Thoracic aorta endothelial cell (primary cell): ENCODE results near the genes TBL1Y, TSPY9, CDY2B, CDY2A and PRY.

GRCh38 chrY:3004363-3005160, 69.4 kb downstream of the ZFY start:
- CAGE, long polyA plus RNA, result no peak

- CAGE, long polyA plus RNA, result no peak
Observed at GRCh38 chrY:3775985-3776341, 197.1 kb downstream of the TGIF2LY start.

DNA sequence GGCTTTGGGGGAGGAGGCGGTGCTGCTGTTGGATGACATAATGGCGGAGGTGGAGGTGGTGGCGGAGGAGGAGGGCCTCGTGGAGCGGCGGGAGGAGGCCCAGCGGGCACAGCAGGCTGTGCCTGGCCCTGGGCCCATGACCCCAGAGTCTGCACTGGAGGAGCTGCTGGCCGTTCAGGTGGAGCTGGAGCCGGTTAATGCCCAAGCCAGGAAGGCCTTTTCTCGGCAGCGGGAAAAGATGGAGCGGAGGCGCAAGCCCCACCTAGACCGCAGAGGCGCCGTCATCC, 359 bp downstream of the TSPY2 start:
- CAGE, long polyA plus RNA, result no peak

DNA sequence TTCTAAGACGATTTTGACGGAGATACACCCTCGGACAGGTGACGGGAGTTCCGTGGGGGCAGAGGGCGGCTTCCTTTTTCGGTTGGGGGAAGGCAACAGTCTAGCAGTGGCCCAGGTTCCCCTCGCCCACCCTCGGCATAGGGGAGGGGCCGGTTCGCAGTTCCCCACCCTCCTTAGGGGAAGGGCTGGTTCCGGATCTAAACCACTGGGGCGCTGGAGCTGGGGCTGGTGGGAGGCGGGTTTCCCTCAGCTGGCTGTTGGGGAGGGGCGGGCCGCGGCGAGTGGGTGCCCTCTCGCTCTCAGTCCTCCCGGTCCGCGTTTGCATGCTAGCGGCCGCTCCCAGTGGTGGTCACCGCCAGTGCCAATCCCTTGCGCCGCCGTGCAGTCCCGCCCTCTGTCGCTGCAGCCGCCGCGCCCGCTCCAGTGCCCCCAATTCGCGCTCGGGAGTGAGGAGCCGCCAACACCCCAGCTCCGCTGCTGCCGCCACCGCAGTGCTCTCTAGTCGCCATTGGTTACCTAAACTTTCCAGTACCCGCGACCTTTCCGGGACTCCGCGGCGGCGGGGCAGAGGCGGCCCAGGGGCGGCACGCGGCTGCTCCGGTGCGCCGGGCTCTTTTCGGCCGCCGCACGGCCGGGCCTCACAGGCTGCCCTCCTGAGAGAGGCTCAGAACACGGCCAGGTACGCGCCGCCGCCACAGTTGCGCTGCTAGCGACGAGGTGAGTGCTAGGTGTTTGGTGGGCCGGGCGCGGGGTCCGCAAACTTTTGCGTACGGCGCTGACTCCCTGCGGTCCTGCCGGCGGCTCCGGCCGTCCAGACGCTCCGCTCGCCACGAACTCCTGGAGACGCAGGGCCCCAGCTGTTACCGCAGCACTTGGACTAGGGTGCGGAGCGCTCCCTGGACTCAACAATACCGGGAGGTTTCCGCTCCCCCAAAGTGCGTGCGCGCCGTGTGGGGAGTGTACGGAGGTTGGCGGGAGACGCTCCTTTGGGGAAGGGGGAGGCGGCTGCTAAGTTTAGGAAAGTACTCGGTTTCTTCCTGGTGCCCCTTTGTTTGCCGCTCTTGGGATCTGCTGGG, at the start of gene TBL1Y:
TSS of gene TBL1Y (plus strand) at position 432 of the 1,076 bp plus-strand sequence.
- CAGE, long polyA plus RNA, result no peak

GRCh38 chrY:7172666-7173045, 261.1 kb upstream of the AMELY start:
- CAGE, long polyA plus RNA, result no peak

DNA sequence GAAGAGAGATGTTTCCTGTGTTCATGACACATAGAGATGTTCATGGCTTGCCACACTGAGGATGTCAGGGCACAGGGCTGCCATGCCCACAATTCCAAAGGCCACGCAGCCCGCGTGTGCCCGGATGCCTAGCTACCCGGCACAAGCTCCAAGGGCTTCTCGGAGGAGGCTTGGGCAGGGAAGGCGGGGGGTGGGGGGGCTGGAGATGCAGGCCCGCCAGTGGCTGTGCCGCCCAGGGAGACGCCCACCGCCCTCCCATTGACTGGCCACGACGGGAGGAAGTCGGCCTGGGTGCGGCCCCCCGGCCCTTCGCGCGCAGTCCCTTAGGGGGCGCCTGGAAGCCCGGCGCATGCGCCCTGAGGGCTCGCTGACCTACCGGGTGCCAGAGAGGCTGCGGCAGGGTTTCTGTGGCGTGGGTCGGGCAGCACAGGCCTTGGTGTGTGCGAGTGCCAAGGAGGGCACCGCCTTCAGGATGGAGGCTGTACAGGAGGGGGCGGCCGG, at the start of gene TSPY9:
TSS of gene TSPY9 (plus strand) at position 304 of the 501 bp plus-strand sequence.
- CAGE, long polyA plus RNA, result no peak

DNA sequence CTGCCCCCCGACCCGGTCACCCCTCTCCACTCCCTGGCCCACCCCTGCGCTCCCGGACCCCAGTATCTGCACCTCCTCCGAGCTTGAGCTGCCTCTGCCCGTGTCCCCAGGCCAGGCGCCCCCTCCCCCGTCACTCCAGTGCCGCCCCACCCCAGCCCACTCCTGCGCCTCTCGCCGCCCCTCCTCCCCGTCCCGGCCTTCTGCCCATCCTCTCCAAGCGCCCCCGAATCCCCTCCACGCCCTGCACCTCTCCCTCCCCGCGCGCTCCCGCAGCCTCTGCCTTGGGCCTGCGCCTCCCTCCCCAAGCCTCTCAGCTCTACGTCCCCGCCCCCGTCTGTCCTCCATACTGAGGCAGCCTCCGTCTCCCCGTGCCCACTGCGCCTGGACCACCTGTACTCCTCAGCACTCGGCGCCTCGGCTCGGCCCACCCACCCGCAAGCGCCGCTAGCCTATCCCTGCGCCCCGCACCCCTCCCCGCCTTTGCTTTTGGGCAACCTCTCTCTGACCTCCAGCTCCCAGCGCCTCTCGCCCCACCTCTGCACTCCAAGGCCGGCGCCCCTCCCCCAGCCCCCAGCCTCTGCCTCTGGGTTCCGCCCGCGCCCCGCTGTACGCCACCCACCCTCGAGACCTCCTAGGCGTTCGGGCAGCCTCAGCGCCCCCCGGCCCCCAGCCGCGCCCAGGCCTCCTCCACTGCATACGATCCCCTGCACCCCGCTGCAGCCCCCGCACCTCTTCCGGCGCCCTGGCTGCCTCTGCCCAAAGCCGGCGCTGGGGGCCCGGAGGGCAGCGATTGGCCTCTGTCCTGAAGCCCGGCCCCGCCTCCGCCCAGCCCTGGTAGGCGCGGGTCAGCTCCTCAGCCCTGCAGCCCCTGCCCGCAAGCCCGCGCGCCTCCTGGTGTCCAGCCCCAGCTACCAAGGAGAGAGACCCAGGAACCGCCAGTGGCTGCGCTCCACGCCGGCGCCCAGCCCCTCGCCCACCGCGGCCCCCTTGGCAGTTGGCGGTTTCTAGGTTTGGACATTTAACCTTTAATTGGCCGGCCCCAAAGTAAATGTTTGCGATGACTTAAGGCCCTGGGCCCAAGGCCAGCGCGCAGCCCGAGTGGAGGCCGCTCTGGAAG, 279.9 kb upstream of the USP9Y start:
- CAGE, long polyA plus RNA, result no peak

GRCh38 chrY:13435809-13436465, 43.9 kb downstream of the UTY start:
- CAGE, long polyA plus RNA, result no peak

DNA sequence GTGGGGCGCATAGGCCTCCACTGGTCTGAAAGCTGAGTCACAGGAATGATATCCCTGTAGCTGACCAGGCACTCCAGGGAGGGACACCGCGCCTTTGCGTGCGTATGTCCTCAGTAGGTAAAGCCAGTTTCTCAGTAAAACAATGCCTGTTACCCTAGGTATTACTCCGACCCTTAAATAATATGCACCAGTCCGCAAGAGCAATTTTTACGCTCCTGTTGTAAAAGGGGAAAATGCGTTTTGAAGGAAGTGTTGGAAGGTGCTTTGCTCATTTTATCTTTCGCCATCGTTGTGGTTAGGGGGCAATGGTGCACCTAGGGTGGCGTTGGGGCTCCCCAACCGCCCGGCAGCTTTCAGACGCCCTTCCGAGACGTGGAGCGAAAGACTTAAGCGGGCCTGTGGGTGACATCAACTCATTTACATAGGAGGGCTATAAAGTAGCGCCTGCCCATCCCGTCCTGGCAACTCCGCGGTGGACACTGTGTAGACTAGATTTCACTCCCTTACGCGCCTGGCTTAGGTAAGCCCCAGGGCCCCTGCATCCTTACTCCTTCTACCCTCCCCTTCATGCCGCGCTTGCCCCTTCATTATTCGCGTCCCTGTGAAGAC, 1.2 kb upstream of the TMSB4Y start:
- CAGE, long polyA plus RNA, result no peak

DNA sequence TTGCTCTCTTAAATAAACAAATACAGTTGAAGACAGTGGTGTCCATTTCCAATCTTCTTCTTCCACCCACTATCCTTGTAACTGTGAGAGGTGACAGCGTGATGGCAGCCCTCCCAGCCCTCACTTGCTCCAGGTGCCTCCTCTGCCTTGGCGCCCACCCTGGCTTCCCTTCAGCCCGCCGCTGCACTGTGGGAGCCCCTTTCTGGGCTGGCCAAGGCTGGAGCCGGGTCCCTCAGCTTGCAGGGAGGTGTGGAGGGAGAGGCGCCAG, 215.4 kb upstream of the NLGN4Y start:
- CAGE, long polyA plus RNA, result no peak

GRCh38 chrY:17880088-17880639, at the start of gene CDY2B:
Gene CDY2B, minus strand, starts transcription at chrY:17880220.
- CAGE, long polyA plus RNA, result no peak

- CAGE, long polyA plus RNA, result no peak
Observed at GRCh38 chrY:18025570-18025937, at the start of gene CDY2A. Gene CDY2A, plus strand, starts transcription at chrY:18025787.

- CAGE, long polyA plus RNA, result no peak
Observed at GRCh38 chrY:19322727-19323038, 421.8 kb downstream of the KDM5D start.

GRCh38 chrY:20574962-20575270, 660 bp upstream of the EIF1AY start:
- CAGE, long polyA plus RNA, result no peak

GRCh38 chrY:22490146-22490659, at the start of gene PRY:
Gene PRY, plus strand, starts transcription at chrY:22490397.
- CAGE, long polyA plus RNA, result no peak

DNA sequence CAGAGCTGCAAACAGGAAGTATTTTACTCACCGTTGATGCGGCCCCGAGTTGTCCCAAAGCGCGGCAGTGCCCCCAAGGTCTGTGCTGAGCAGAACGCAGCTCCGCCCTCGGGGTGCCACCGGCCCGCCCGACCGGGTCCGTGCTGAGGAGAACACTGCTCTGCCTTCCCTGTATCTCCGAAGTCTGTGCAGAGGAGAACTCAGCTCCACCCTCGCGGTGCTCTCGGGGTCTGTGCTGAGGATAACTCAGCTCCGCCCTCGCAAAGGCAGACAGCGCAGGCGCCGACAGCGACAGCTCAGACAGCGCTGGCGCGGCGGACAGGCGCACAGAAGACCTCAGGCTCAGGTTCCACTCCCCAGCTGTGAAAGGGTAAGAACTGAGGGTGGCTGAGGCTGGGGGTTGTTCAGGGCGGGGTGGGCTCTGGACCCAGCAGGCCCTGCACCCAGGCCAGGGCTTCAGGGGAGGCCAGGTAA, 787.0 kb downstream of the CDY1 start:
- CAGE, long polyA plus RNA, result no peak